ENCODE data around the gene NSMCE4A.

DNA sequence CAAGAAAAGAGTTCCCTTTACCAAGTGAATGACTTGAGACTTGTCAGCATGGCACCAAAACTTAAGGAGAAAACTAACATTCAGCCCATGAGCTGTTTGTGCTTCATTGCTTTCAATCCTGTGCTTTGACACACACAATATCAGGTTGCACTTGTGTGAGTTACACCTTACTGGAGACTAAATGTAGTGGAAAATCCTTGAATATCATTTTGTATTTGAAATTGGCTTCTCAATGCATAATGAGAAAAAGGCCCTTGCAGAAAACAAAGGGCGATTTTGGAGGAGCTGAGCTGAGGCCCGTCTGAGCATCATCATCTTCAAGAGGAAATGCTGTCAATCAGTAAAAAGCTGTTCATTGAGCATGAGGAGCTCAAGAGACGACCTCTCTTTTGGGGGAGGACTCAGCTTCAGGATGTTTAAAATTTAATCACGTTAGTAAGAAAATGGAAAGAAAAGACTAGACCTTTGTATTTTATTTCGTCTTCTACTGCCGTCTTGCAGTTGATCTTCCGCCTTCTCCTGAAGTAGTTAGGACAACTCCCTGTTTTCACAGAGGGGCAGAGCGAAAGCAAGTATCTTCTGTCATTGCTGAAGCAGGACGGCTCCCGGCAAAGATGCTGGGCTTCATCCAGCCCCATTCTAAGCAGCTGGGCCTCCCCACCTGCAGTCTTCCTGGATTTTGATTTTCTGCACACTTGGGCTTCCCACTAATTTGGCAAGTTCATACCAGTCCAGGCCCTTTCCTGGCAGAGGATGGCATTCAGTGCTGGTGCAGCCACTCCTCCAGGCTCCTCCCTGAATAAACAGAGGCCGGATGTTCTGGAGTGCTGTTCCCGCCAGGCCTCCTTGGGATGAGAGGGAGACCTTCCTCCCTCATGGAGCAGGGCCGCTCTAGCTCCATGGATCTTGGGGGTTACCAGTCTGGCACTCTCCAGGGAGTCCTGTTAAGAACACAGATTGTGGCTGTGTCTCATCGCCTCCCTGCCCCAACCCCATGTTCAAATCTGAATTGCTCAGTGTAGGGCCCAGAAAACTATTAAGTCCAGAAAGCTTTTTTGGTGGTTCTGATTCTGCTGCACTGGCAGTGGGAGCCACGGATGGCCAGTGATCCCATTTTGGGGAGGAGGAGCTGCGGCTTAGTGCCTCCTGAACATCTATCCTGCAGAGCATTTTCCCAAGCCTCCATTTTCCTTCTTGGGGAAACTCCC, 3.2 kb downstream of the BAG3 start:
- PRO-cap, 2 experiments = peak in 1 of 2 experiments; most common plus-strand start position 482 of the sequence (in 1); most common minus-strand start position 328 of the sequence (in 1)

- PRO-cap, 2 experiments = peak in 2 of 2 experiments; most common plus-strand start chr10:119658535 (in 2); most common minus-strand start chr10:119658363 (in 1)
Observed at GRCh38 chr10:119658101-119659115, 7.2 kb downstream of the BAG3 start.

DNA sequence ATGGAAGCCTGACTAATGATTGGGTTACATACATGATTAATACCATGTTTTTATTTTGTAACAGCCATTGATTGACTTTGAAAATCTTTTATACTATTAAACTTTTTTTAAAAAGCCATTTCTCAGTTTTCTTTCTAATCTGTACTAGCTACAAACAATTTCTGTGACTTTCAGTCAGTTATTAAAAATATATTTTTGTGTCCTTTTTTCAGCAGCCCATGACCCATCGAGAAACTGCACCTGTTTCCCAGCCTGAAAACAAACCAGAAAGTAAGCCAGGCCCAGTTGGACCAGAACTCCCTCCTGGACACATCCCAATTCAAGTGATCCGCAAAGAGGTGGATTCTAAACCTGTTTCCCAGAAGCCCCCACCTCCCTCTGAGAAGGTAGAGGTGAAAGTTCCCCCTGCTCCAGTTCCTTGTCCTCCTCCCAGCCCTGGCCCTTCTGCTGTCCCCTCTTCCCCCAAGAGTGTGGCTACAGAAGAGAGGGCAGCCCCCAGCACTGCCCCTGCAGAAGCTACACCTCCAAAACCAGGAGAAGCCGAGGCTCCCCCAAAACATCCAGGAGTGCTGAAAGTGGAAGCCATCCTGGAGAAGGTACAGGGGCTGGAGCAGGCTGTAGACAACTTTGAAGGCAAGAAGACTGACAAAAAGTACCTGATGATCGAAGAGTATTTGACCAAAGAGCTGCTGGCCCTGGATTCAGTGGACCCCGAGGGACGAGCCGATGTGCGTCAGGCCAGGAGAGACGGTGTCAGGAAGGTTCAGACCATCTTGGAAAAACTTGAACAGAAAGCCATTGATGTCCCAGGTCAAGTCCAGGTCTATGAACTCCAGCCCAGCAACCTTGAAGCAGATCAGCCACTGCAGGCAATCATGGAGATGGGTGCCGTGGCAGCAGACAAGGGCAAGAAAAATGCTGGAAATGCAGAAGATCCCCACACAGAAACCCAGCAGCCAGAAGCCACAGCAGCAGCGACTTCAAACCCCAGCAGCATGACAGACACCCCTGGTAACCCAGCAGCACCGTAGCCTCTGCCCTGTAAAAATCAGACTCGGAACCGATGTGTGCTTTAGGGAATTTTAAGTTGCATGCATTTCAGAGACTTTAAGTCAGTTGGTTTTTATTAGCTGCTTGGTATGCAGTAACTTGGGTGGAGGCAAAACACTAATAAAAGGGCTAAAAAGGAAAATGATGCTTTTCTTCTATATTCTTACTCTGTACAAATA, 25.5 kb downstream of the BAG3 start:
- PRO-cap, 2 experiments = no peak in any of the 2 experiments

GRCh38 chr10:119687987-119688670, 36.9 kb downstream of the BAG3 start:
- PRO-cap, 2 experiments = no peak in any of the 2 experiments

GRCh38 chr10:119840707-119841263, 31.9 kb downstream of the MCMBP start:
- PRO-cap, 2 experiments = no peak in any of the 2 experiments

DNA sequence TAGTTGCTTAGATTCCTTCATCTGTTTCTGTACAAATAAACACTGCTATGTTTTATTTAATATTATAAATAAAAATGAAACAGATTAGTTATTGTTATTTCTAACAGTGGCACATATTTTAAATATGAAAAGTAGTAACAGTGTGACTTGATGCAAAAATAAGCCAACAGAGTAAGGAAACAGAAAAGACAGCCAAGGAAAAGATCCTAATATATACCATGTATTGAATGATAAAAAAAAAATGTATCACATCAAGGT, 169.7 kb upstream of the WDR11 start:
- PRO-cap, 2 experiments = no peak in any of the 2 experiments

DNA sequence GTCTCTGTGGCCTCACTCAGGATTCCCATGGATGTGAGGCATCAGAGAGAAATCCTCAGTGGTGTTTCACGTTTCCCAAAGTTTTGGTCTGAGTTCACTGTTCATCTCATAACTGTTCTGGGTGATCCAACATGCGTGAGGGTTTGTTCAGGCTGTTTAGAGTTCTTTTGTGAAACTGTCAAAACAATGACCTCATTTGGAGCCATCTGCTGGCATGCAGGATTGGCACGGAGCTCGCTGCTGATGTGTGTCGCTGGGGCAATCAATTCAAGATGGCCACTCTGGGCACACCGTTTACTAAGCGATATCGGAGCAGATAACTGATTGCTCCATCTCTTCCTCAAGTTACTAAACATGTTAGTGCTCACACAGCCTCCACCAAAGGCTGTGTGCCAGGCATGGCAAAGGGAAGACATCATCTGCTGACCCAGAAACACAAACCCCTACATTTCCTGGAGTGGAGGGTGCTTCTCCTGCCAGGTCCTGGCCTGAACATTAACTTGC, 365.6 kb downstream of the WDR11 start:
- PRO-cap, 2 experiments = no peak in any of the 2 experiments

GRCh38 chr10:121527507-121528329, 70.5 kb downstream of the FGFR2 start:
- PRO-cap, 2 experiments = no peak in any of the 2 experiments

DNA sequence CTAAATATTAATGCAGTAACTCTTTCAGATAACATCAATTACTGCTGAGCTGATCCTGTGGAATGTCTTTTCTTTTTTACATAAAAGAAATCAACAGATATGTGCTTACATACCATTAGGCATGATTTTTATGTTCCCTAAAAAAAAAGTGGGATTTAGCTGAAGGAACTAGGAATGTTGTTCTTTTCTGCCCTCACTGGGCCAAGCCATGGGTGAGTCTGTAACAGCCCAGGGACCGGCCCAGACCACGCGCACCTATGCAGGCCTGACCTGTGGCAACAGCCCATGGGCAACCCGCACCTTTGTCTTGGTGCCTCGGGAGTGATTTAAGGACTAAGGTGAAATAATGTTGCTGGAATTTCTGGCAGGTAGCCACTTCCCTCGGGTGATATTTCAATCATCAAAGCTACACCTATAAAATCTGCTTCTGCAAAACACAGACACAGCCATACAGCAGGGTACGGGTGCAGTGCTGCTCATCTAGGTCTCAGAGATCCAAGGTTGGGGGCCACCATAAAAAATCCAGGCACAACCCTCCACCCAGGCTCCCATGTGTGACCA, 44.5 kb downstream of the FGFR2 start:
- PRO-cap, 2 experiments = no peak in any of the 2 experiments

- PRO-cap, 2 experiments = no peak in any of the 2 experiments
Observed at GRCh38 chr10:121565436-121566181, 32.6 kb downstream of the FGFR2 start.

DNA sequence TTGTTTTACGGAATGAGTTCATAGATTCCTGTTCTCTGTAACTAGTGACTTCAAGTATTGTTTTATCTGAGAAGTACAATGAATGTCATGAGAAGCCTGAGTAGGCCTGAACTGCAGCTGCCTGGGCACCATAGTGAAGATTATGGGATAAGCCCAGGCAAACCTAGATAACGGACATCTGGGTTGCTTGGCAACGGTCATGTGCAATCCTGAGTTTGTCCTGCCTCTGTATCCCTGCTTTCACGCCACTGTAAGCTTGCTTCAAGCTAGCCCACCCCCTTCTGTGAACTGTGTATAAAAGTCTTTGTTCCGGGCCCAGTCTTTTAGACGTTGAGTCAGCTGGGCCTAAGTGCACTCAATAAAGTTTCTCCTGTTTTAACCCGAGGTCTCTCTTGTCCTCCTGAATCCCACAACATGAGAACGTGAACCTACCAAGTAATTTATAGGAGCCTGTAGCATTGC, 6.3 kb downstream of the ATE1 start:
- PRO-cap, 2 experiments = no peak in any of the 2 experiments

DNA sequence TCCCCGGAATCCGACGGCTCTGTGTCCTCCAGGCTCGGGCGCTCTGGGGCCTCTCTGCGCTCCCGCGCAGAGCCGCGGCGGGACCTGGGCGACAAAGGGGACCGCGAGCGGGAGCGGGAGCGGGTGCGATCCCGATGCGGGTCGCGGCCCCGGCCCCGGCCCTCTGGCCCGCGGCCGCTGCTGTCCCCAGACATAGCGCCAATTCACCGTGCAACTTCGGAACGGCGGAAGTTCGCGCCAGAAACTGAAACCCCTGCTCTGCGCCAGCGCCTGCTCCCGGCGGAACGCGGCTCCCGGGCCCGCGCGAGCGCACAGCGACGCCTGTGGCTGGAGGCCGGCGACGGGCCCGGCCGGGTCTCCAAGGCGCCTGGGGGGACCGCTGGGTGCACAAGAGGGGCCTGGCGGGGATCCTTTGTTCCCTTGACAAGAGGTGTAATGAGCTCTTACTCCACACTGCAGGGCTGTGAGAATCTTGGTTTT, at the start of gene NSMCE4A:
Gene NSMCE4A (minus strand): TSS at position 246 of the 480 bp plus-strand sequence.
- PRO-cap, 2 experiments = peak in 2 of 2 experiments; most common plus-strand start position 312 of the sequence (in 1); most common minus-strand start position 165 of the sequence (in 2)

DNA sequence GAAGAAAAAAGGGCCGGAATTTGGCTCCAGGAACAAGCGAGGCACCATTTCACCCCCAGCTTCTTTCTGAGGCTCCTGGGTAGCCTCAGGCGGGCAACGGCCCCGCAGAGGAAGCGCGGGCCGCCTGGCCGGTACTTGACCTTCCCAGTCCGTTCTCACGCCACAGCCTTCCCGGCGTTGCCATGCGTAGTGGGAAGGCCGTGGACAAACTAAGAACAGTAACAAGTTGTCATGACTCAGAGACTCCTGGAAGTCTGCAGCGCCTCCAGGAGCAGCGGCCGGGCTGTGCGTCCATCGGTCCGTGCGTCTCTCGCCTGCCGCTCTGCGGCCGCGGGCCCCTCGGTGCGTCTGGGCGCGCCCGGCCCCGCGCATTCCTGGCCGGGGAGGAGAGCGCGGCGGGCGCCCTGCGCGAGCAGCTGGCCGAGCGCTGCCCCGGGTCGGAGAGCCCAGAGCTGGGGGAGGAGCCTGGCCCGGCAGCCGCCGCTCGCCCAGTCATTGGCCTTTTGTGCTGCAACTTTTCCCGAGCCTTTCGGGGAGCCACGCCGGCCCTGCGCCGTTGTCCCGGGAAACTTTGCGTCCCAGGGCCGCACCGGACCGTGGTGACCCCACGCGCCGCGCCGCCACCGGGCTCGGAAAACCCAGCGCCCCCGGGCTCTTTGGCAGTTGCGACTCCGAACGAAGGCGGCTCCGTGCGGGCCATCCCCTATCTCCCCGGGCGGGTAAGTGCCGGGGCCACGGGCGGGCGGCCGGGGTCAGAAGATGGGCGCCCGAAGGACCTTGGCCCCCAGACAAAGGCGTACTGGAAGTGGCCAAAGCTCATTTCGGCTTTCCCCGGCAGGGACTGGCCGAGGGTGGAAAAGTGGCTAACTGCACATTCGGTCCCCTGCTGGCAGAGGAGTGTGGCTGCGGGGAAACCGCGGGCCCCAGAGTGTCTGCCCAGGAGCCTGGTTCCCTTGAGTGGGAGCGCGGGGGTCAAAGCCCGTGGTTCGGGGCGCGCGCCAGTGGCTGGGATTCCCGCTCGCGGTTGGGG, 123.9 kb downstream of the TACC2 start:
- PRO-cap, 2 experiments = peak in 2 of 2 experiments; most common plus-strand start position 874 of the sequence (in 2); most common minus-strand start position 191 of the sequence (in 2)

GRCh38 chr10:122240574-122241075, 30.5 kb upstream of the BTBD16 start:
- PRO-cap, 2 experiments = no peak in any of the 2 experiments

- PRO-cap, 2 experiments = no peak in any of the 2 experiments
Observed at GRCh38 chr10:122300928-122301439, 29.9 kb downstream of the BTBD16 start.

GRCh38 chr10:122374151-122374514, 375 bp upstream of the PLEKHA1 start:
- PRO-cap, 2 experiments = peak in 2 of 2 experiments; most common minus-strand start chr10:122374414 (in 1)

DNA sequence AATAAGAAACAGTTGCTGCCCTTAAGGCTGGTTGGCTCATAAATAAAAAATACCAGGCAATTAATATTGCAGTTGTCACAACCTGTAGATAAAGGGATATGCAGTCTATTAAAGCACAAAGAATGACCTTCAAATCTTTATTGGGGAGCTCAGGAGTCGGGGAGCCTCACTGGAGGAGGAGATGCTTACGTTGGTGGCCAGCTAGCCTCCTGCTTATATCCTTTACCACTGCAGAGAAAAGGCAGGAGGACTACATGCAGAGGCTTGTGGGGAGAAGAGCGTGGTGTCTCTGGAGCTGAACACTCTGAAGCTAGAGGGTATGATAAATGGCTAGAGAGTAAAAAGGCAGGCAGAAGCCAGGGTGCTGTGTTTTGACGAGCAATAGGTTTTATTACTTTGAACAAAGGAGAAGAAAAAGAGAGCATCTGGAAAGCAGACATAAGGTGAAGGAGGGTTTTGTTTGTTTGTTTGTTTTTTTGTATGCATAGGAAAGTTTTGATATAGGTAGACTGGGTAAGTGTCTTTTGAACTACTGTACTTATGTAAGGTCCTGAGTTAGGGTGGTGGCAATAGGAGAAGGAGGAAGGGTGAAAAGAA, 26.5 kb downstream of the PLEKHA1 start:
- PRO-cap, 2 experiments = no peak in any of the 2 experiments

GRCh38 chr10:122407777-122408101, 33.2 kb downstream of the PLEKHA1 start:
- PRO-cap, 2 experiments = no peak in any of the 2 experiments

GRCh38 chr10:122530089-122530721, 30.3 kb upstream of the DMBT1 start:
- PRO-cap, 2 experiments = no peak in any of the 2 experiments

DNA sequence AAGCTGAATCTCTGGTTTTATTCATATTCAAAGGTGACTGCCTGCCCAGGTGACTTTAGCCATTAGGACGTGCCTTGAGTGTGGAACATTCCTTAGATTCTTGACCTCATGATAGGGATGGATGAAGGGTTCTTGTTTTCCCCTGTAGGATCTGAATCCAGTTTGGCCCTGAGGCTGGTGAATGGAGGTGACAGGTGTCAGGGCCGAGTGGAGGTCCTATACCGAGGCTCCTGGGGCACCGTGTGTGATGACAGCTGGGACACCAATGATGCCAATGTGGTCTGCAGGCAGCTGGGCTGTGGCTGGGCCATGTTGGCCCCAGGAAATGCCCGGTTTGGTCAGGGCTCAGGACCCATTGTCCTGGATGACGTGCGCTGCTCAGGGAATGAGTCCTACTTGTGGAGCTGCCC, 25.4 kb downstream of the DMBT1 start:
- PRO-cap, 2 experiments = no peak in any of the 2 experiments